Measurements from ENCODE around the gene SP4.

- RRBS, result under 1% methylated on average over 15 of the region's 43 CpGs
Observed at GRCh38 chr7:21427999-21428550, at the start of gene SP4. SP4 (plus strand) TSS chr7:21428083.

DNA sequence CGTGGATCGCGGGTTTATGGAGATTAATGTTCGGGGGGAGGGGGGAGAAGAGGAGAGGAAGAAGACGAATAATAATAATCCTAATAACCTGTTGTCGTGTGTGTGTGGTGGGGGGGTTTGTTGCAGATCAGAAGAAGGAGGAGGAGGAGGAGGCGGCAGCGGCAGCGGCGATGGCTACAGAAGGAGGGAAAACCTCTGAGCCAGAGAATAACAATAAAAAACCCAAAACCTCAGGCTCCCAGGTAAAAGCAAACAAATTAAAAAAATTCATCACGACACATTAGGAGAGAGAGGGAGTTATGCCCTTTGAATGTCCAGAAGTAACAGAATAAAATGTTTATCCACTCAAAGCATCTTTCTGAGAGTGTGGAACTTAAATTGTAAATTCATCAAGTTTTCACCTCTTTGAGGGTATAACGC is 678 bp downstream of the SP4 start:
- RRBS, result no CpG with 5 or more reads among the region's 12 CpGs

- RRBS, result no CpG with 5 or more reads among the region's 4 CpGs
Observed at GRCh38 chr7:21850865-21851383, 94.8 kb downstream of the CDCA7L start.

GRCh38 chr7:22216168-22216880 is 140.6 kb downstream of the RAPGEF5 start:
- RRBS, result no CpG with 5 or more reads among the region's 2 CpGs

DNA sequence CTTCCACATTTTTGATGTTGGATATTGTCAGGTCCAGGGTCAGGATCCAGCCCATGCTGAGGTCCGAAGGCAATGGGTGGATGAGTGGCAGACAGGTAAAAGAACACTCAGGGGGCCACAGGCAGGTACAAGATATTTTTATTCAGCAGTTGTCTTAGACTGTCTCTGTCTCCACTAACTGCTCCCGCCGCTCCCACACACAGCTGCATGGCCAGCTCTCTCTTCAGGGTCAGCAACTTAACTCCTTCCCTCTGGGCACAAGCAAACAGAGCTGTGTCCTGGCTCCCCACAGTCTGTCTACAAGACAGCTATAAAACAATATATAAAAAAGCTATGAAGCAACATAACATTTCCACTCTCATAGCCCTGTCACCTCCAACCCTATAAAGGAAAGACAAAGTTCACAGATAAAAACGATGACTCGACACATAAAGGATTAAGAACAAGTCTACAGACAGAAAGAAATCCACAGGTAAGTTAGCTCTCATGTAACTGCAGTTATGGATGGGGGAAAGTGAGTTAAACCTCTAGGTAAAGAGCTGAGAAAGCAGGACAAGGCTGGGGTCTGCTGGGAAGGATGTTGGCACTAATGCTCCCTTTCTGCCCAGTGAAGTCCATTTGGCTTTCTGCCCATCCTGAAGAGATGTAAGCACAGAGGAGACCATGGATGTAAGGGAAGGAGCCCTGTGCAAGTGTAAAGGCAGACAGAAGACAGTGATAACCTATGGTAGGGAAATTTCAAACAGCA is 27.1 kb downstream of the RAPGEF5 start:
- RRBS, result no CpG with 5 or more reads among the region's 5 CpGs

DNA sequence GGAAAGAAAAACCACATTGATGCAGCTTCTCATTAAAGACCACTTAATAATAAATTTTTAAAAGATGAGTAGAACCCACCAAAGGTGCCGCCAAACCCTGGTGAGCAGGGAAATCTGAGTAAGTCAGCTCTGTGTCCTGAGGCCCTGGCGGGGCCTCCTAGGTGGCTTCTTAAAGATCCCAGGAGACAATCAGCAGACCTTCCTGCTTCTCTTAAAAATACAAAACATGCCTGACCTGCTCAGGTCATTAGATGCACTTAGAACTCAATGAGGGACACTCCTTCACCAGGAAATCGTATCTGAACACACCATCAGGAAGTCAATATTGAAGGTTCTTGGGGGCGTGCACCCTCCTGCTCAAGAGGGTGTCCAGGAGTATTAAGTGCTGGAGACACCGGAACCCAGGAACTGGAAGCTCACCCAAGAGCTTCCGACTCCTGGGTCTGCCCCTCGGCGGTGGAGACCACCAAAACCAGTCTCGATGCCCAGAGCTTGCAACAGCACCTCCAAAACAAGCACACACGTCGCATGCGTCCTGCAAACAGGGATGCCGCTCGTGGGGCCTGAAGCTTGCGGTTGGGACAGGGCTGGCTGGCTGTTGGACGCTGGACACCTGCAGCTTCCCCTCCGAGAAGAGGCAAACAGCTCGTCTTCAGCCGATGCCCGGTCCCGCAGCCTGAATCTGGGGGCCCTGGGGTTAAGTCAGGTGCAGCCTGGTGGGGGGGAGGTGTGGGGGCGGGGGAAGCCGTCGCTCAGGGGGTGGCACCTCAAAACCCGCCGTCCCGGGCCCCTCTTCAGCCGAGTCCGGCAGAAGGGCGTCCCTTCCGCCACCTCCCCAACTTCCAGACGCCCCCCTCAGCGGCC is 823 bp downstream of the RAPGEF5 start:
- RRBS, result under 1% methylated on average over 11 of the region's 33 CpGs

GRCh38 chr7:22364812-22365199 is 7.9 kb upstream of the RAPGEF5 start:
- RRBS, result no CpG with 5 or more reads among the region's 4 CpGs

DNA sequence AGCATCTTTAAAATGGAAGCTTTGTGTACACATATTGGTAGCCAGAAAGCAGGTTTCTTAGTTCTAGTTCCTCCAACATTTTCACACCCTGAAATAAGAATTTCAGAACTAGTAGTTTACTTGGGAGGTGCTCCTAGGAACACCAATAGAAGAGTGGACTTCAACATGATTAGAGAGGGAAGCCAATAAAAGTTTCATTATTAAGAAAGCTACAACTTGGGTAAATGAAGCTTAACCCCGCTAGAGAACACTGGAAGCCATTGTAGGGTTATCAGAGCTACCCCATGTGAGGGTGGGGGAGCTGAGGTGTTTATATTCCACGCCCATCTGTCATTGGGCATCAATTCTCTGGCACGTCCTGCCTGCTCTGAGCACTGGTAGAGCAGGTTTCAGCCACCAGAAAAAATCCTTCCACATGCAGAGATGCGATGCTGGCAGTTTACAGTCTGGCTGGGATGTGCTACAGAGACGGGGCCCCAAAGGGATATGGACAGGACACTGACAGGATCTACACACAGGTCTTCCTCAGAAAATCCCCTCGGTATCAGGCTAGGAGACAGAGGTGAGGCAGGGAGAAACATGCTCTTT is 15.8 kb upstream of the RAPGEF5 start:
- RRBS, result no CpG with 5 or more reads among the region's 6 CpGs

GRCh38 chr7:22511712-22512262 is 11.8 kb upstream of the STEAP1B start:
- RRBS, result no CpG with 5 or more reads among the region's 11 CpGs

GRCh38 chr7:22717845-22718811 is 8.9 kb upstream of the IL6 start:
- RRBS, result no CpG with 5 or more reads among the region's 13 CpGs

DNA sequence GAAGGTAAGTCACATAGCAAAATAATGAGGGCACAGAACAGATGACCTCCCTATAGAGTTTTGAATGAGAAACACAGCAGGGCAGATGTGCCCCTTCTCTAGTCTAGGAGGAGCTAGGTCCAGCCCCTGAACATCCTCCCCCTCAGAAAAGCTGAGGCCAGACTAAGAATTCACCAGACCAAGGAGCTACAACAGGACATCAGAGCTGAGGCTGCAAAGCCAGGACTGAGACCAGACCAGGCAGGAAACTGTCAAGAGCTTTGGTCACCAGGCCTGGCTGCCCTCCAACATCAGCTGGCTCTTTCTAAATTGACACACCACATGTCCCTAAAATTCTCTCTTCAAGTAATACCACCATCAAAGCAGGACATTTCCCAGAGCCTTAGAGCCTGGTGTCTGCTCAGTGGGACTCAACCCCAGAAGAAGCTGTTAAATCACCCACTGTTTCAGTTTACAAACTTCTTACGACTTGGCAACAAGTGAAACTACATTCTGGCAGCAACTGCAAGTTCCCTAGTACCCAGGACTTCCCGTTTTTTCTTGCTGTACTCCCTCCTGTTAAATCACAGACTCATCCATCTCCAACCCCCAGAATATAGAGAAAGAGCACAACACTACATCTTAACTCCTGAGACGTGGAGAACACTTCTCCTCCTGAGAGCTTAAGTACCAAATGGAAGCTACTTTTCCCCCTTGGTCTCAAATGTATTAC is 3.8 kb upstream of the IL6 start:
- RRBS, result no CpG with 5 or more reads among the region's 3 CpGs

DNA sequence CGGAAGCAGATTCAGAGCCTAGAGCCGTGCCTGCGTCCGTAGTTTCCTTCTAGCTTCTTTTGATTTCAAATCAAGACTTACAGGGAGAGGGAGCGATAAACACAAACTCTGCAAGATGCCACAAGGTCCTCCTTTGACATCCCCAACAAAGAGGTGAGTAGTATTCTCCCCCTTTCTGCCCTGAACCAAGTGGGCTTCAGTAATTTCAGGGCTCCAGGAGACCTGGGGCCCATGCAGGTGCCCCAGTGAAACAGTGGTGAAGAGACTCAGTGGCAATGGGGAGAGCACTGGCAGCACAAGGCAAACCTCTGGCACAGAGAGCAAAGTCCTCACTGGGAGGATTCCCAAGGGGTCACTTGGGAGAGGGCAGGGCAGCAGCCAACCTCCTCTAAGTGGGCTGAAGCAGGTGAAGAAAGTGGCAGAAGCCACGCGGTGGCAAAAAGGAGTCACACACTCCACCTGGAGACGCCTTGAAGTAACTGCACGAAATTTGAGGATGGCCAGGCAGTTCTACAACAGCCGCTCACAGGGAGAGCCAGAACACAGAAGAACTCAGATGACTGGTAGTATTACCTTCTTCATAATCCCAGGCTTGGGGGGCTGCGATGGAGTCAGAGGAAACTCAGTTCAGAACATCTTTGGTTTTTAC is 770 bp upstream of the IL6 start:
- RRBS, result no CpG with 5 or more reads among the region's 11 CpGs

- RRBS, result no CpG with 5 or more reads among the region's 3 CpGs
Observed at GRCh38 chr7:23011275-23011899, 2.5 kb downstream of the HYCC1 start.

DNA sequence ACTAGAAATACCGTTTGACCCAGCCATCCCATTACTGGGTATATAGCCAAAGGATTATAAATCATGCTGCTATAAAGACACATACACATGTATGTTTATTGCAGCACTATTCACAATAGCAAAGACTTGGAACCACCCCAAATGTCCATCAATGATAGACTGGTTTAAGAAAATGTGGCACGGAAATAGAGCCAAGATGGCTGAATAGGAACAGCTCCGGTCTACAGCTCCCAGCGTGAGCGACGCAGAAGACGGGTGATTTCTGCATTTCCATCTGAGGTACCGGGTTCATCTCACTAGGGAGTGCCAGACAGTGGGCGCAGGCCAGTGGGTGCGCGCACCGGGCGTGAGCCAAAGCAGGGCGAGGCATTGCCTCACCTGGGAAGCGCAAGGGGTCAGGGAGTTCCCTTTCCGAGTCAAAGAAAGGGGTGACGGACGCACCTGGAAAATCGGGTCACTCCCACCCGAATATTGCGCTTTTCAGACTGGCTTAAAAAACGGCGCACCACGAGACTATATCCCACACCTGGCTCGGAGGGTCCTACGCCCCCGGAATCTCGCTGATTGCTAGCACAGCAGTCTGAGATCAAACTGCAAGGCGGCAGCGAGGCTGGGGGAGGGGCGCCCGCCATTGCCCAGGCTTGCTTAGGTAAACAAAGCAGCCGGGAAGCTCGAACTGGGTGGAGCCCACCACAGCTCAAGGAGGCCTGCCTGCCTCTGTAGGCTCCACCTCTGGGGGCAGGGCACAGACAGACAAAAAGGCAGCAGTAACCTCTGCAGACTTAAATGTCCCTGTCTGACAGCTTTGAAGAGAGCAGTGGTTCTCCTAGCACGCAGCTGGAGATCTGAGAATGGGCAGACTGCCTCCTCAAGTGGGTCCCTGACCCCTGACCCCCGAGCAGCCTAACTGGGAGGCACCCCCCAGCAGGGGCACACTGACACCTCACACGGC is 21.9 kb upstream of the HYCC1 start:
- RRBS, result no CpG with 5 or more reads among the region's 37 CpGs

DNA sequence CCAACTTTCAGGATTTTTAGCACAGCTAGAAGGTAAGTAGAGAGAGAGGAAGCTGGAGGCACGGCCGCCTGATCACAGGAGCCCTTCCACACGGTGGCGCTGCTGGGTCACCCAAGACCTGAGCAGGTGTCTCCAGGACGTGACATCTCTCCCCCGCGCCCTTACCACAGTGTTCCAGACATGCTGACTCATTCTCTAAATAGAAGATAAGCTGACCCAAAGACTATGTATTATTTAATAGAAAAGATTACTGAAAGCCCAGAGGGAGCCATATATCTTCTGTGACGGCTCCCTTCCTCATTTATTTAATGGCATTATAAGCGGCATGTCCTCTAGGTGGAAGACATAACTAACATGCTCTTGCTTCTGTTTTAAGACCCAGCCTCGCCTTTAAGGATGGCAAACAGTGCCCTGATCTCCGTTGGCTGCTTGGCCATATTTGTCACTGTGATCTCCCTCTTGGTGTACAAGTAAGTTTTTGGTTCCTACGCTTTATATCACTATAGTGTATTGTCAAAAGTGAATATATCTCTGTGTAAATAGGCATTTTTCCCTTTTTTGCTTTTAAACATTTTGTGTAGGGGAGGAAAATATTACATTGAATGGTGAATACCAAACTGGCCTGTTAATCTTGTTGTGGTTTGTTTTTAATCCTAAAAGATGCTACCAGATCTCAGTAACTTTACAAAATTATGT is 25.8 kb upstream of the MALSU1 start:
- RRBS, result no CpG with 5 or more reads among the region's 12 CpGs

DNA sequence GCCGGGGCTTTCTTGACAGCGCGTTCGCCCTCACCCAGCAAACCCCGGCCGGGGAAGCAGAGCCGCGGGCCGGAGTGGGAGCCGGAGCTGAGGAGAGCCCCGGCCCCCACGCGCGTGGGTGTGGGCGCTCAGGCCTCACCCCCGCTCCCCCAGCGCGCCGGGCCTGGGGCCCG is 718 bp downstream of the IGF2BP3 start:
- RRBS, result 2% methylated on average over 13 of the region's 20 CpGs

DNA sequence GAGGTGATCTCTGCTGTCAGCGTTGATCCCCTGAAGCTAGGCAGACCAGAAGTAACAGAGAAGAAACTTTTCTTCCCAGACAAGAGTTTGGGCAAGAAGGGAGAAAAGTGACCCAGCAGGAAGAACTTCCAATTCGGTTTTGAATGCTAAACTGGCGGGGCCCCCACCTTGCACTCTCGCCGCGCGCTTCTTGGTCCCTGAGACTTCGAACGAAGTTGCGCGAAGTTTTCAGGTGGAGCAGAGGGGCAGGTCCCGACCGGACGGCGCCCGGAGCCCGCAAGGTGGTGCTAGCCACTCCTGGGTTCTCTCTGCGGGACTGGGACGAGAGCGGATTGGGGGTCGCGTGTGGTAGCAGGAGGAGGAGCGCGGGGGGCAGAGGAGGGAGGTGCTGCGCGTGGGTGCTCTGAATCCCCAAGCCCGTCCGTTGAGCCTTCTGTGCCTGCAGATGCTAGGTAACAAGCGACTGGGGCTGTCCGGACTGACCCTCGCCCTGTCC is 854 bp downstream of the NPY start:
- RRBS, result 5% methylated on average over 2 of the region's 31 CpGs

DNA sequence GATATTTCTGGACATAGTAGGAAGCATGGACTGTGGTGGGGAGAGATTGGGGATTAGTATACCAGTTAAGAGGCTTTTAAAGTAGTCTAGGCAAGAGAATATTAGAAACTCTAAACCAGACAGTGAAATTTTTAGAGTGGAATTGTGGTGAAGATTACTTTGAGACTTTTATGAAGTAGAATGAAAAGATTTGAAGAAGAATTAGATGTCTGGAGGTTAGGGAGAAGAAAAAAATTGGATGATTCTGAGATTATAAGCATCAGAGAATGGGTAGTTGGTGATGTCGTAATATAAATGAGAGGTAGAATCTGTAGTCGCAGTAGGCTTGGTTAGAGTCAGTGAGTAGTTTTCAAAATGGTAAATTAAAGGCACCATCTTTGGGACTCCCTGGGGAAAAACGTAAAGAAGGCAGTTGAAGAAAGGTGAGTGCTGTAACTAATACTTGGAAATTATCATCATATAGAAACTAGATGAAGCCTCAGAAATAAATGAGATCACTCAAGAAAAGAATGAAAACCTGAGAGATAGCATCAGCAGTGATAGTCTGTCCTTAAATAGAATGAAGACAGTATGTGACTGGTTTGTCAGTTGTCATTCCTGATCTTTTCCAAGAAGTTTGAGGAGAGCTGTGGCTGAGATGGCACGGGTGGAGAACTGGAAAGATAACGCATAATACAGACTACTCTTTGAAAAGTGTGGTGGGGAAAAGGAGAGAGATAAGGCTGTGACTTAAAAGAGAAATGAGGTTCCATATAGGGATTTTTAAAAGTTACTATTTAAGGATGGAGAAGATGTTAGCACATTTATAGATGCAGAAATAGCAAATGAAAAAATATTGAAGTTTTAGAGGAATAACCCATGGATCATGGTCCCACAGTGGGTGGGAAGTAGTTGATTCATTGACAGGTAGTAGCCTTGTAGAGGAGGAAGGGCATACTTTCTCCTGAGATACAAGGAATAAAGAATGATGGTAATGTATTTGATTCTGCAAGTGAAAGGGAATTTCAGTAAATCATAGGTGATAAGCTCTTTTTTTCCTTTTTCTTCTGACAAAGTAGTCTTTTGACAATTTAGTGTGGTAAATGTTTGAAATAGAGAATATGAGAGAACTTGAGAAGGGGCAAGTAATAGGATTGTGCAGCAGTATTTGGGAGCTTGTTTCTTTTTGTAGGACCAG is 23.9 kb downstream of the PALS2 start:
- RRBS, result no CpG with 5 or more reads among the region's 5 CpGs

- RRBS, result no CpG with 5 or more reads among the region's 11 CpGs
Observed at GRCh38 chr7:24755916-24756577, 1.2 kb downstream of the GSDME start.

GRCh38 chr7:24877783-24878448 is 102.1 kb downstream of the OSBPL3 start:
- RRBS, result no CpG with 5 or more reads among the region's 6 CpGs

Data from zone of skin (tissue), 1 donor.